ENCODE data around the genes NANP, MCTS2 and TM9SF4.

- PRO-cap, result bidirectional peak, plus-strand start at chr20:25623486, minus-strand start at chr20:25623458; bidirectional peak, plus-strand start at chr20:25624173, minus-strand start at chr20:25624014
- RAMPAGE, long total RNA, result start-site peak on the minus strand at chr20:25623954-25624000, 76 and 6 reads in 2 replicates
Measured at GRCh38 chr20:25623367-25624343, at the start of gene NANP. TSS of gene NANP (minus strand) at chr20:25624014.

- PRO-cap, result bidirectional peak, plus-strand start at chr20:28602977, minus-strand start at chr20:28602843
- RAMPAGE, long total RNA, result start-site peak on the minus strand at chr20:28602697-28602773, 140 and 26 reads in 2 replicates
Measured at GRCh38 chr20:28602136-28603473, 2654.9 kb upstream of the DEFB115 start.

- PRO-cap, result unidirectional peak, minus-strand start at chr20:29884706
- RAMPAGE, long total RNA, result no peak
Measured at GRCh38 chr20:29883951-29884933, 1373.2 kb upstream of the DEFB115 start.

- PRO-cap, result unidirectional peak, plus-strand start at chr20:30289409; bidirectional peak, plus-strand start at chr20:30289723, minus-strand start at chr20:30289775; bidirectional peak, plus-strand start at chr20:30289991, minus-strand start at chr20:30289912
- RAMPAGE, long total RNA, result no peak
Measured at GRCh38 chr20:30289279-30290342, 967.9 kb upstream of the DEFB115 start.

GRCh38 chr20:30512675-30512930 is 744.9 kb upstream of the DEFB115 start:
- PRO-cap, result no peak
- RAMPAGE, long total RNA, result no peak

DNA sequence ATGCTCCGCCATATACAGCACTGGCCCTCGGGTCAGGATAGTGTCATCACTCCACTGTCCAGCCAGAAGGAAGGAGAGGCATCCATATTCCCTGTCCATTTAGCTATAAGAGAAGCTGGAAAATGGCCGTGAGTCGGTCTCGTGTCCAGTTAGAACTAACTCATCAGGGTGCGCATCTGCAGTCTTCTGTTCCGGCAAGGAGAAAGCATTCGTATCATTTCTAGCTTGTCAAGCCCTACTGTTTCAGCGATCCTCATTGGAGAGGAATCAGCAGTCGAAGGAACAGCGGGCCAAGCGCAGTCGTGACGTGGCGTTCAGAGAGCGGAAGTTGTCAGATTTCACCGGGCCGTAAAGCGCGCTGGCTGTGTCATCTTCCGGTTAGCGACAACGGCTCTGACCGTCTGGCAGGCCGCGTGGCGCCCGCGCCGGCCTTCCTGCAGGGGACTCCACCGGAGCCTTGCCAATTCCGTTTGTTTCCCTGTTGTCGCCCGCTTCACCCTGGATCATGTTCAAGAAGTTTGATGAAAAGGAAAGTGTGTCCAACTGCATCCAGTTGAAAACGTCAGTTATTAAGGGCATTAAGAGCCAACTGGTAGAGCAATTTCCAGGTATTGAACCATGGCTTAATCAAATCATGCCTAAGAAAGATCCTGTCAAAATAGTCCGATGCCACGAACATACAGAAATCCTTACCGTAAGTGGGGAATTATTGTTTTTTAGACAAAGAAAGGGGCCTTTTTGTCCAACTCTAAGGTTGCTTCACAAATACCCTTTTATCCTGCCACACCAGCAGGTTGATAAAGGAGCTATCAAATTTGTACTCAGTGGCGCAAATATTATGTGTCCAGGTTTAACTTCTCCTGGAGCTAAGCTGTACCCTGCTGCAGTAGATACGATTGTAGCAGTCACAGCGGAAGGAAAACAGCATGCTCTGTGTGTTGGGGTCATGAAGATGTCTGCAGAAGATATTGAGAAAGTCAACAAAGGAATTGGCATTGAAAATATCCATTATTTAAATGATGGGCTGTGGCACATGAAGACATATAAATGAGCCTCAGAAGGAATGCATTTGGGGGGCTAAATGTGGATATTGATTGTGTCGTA is at the start of gene MCTS2:
TSS of gene MCTS2 (plus strand) at position 381 of the 1,104 bp plus-strand sequence.
- PRO-cap, result bidirectional peak, plus-strand start at position 99 of the sequence, minus-strand start at position 72 of the sequence; bidirectional peak, plus-strand start at position 463 of the sequence, minus-strand start at position 309 of the sequence
- RAMPAGE, long total RNA, result no peak

- PRO-cap, result no peak
- RAMPAGE, long total RNA, result no peak
Measured at GRCh38 chr20:31565697-31566366, 18.7 kb downstream of the MCTS2 start.

DNA sequence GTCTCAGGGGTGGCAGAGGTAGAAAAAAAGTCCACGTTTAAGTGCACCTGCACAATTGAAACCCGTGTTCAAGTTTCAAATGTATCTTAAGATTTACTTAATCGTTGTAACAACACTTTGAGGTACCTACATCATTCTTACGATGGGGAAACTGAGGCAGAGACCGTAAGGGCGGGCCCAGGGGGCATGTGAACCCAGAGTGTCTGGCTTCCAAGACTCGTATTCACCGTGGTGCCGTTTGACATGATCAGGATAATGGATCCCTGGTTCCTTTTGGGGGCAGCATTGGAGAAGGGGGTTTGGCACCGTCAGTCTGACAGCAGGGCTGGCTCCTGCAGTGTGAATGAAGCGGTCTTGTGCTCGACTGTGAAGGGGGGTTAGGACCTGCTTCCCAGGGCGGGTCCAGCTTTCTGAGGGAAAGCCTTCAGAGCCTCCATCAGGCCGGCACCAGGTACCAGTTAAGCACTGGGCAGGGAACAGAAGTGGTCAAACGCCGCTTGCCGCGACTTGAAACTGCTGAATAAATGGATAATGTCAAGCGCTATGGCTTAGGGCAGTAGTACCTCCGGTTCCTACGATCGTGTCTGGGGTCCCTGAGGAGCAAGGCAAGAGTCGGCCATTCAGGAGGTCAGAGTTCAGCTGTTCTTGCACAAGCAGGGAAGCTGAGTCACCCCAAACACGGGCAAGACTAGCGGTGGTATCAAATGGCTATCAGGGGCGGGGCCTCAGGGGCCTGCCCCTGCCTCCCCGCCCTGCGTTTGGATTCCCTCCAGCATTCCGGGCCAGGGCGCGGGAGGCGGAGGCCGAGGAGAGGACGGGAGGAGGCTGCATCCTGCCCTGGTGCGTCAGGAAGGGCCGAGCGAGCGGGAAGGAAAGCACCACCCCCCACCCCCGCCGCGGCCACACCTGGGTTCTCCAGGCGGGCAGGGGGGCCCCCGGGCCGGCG is 25.3 kb downstream of the MCTS2 start:
- PRO-cap, result bidirectional peak, plus-strand start at position 454 of the sequence, minus-strand start at position 345 of the sequence; bidirectional peak, plus-strand start at position 775 of the sequence, minus-strand start at position 586 of the sequence
- RAMPAGE, long total RNA, result no peak

GRCh38 chr20:31606766-31607870 is 2.0 kb downstream of the ID1 start:
- PRO-cap, result bidirectional peak, plus-strand start at chr20:31606847, minus-strand start at chr20:31606643
- RAMPAGE, long total RNA, result no peak

- PRO-cap, result no peak
- RAMPAGE, long total RNA, result no peak
Measured at GRCh38 chr20:31638119-31638508, 402 bp downstream of the COX4I2 start.

DNA sequence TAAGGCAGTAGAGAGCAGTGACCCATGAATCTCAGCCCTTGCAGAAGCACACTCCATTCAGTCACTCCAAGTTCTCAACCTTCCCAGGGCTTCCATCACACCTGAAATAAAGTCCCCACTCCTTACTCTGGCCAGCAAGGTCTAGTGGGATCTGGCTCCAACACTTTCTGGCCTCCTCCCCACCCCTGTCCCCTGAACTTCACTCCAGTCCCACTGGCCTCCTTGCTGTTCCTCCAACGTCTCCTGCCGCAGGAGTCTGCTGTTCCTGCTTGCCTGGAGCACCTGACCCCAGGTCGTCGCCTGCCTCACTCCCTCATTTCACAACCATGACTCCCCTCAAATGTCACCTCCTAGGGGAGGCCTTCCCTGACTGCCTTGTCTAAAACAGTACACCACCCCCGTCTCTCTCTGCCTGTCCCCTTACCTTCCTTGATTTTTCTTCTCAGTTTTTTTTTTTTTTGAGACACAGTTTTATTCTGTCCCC is 30.2 kb downstream of the COX4I2 start:
- PRO-cap, result no peak
- RAMPAGE, long total RNA, result no peak

DNA sequence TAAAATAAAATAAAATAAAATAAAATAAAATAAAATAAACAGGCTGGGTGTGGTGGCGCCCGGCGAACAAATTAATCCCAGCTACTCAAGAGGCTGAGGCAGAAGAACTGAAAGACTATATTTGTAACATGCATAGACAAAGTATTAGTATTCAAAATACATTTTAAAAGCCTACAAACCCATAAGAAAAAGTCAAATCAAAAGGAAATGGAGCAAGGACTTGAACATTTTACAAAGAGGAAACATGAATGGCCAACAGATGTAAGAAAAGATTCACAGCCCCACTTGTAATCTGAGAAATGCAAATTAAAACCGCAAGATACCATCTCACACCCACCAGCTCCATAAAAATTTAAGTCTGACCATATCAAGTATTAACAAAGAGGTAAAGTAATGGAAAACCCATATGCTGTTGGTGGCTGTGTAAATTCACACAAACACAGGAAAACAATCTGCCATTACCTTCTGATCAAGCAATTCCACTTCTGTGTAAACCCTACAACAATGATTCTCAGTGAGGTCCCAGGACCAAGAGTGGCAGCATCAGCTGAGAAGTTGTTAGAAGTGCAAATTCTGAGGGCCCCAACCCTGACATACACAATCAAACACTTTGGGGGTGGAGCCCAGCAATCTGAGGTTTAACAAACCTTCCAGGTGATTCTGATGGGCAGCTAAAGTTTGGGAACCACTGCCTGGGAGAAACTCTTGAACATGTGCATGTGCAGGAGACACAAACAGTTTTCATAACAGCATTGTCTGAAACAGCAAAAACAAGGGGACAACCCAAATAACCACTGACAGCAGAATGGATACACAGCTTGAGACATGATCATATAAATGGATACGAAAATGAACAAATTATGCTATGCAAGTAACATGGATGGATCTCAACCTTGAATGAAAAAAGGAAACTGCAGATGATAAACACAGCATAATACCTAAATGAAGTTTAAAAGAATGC is 30.9 kb downstream of the BCL2L1 start:
- PRO-cap, result no peak
- RAMPAGE, long total RNA, result no peak

GRCh38 chr20:31707987-31708845 is 14.5 kb downstream of the BCL2L1 start:
- PRO-cap, result unidirectional peak, minus-strand start at chr20:31708459
- RAMPAGE, long total RNA, result no peak

DNA sequence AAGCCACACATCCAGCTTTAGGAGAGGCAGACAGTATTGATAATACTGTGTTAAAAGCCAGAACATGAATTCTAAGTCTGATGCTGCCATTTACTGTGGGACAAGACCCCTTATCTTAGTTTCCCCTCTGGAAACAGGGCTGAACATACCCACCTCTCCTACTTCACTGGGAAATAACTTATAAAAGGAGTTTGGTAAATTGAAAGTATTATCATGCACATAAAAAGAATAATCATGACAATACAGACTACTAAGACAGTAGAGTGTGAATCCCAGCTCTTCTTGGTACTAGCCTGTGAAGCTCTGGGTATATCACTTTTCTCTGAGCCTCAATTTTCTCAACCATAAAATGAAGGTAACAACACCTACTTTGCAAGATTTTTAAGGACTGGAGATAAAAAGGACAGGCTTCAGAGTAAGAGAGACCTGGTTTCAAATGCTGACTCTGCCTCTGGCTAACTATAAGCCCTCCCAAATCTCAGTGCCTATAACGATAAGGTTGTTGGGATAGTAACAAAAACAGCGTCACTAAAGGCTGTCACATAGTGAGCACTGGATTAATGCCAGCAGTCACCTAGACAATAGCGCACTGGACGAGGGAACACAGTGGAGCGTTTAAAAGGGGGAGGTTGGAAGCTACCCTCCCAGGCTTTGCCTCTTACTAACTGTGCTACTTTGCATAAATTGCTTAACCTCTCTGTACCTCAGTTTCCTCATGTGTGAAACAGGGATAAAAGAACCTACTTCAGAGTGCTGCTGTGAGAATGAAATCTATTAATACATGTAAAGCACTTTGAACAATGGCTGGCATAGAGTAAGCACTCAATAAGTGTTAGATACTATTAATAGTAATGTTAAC is 10.8 kb downstream of the BCL2L1 start:
- PRO-cap, result no peak
- RAMPAGE, long total RNA, result no peak

DNA sequence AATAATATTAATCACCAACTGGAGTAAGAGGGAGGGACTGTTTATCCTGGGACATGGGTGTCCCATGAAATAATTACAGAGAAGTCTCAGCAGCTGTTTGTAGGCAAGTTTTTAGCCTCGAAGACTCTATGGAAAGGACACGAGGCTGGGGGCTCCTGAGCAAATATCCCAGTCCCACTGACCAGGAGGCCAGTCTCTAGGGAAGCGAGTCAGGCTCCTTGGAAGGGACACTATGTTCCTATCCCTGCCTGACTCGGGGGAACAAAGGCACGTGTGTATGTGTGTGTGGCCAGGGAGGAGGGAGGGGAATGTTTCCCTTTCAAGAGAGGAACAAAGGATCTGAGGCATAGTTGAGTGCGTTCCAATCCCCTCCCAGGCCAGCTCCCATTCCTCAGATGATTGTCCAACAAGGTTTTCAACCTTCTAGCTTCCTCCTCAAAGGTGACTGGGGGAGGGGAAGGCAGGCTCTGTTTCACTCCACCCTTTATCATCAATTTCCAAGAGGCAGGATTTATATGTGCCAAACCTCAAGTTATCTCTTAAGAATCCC is 10.1 kb downstream of the BCL2L1 start:
- PRO-cap, result bidirectional peak, plus-strand start at position 387 of the sequence, minus-strand start at position 277 of the sequence; bidirectional peak, plus-strand start outside the sequence, minus-strand start at position 481 of the sequence
- RAMPAGE, long total RNA, result no peak

- PRO-cap, result no peak
- RAMPAGE, long total RNA, result no peak
Measured at GRCh38 chr20:31716336-31716664, 6.4 kb downstream of the BCL2L1 start.

- PRO-cap, result bidirectional peak, plus-strand start at chr20:31861757, minus-strand start at chr20:31861637; bidirectional peak, plus-strand start at chr20:31862218, minus-strand start at chr20:31861996
- RAMPAGE, long total RNA, result no peak
Measured at GRCh38 chr20:31861448-31862404, 8.6 kb downstream of the DUSP15 start.

DNA sequence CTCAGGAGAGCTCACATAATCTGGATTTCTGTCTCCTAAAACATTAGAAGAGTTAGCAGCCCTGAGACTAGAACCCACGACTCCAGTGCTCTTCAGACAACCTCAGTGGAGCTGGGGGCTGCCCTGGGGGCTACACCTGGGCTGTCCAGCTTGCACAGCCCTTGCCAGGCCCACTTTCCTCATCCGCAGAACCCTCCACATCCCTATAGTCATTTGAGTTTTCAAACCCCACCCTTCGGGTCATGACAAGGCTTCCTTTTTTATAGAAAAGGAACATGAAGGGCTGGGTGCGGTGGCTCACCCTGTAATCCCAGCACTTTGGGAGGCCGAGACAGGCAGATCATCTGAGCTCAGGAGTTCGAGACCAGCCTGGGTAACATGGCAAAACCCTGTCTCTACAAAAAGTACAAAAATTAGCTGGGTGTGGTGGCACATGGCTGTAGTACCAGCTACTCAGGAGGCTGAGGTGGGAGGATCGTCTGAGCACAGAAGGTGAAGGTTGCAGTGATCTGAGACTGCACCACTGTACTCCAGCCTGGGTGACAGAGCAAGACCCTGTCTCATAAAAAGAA is 5.1 kb downstream of the HCK start:
- PRO-cap, result no peak
- RAMPAGE, long total RNA, result no peak

GRCh38 chr20:32109271-32109869 is at the start of gene TM9SF4:
TSS of gene TM9SF4 (plus strand) at chr20:32109714.
- PRO-cap, result bidirectional peak, plus-strand start at chr20:32109728, minus-strand start at chr20:32110025
- RAMPAGE, long total RNA, result no peak

- PRO-cap, result no peak
- RAMPAGE, long total RNA, result no peak
Measured at GRCh38 chr20:32203636-32204527, 3.7 kb downstream of the PLAGL2 start.

Measured in GM23338 (cell line).